Colon Carcinoma Metastatic in the Brain (tissue), 2 donors: ENCODE results near the genes CNPY4 and TFR2.

GRCh38 chr7:99829415-99830164 is 1.8 kb downstream of the CYP3A43 start:
- PRO-cap, 2 experiments: no peak in any of the 2 experiments

- PRO-cap, 2 experiments: no peak in any of the 2 experiments
Measured at GRCh38 chr7:99955203-99955633, 20.6 kb downstream of the AZGP1 start.

DNA sequence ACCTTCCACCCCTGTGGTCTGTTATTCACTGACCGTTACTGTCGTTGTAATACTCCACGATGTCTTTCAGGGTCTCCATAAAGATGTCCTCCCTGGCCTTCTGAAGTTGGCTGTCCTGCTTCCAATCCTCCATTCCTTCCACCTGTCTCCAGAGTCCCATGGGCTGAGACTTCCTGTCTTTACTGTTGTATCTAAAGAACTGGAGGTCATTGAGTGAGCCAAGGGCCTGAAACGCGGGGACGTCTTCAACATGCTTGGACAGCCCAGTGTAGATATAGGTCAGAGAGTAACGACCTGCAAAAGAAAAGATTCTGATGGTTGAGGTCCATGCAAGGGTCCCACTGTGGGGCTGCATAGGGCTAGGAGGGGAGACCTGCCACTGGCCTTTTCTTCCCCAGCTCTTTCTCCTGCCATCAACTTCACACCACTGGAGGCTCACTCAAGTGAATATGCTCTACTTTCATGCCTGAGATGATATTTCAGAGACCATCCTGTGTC is 4.1 kb downstream of the AZGP1 start:
- PRO-cap, 2 experiments: no peak in any of the 2 experiments

- PRO-cap, 2 experiments: no peak in any of the 2 experiments
Measured at GRCh38 chr7:100065476-100066239, 15.9 kb downstream of the ZNF3 start.

DNA sequence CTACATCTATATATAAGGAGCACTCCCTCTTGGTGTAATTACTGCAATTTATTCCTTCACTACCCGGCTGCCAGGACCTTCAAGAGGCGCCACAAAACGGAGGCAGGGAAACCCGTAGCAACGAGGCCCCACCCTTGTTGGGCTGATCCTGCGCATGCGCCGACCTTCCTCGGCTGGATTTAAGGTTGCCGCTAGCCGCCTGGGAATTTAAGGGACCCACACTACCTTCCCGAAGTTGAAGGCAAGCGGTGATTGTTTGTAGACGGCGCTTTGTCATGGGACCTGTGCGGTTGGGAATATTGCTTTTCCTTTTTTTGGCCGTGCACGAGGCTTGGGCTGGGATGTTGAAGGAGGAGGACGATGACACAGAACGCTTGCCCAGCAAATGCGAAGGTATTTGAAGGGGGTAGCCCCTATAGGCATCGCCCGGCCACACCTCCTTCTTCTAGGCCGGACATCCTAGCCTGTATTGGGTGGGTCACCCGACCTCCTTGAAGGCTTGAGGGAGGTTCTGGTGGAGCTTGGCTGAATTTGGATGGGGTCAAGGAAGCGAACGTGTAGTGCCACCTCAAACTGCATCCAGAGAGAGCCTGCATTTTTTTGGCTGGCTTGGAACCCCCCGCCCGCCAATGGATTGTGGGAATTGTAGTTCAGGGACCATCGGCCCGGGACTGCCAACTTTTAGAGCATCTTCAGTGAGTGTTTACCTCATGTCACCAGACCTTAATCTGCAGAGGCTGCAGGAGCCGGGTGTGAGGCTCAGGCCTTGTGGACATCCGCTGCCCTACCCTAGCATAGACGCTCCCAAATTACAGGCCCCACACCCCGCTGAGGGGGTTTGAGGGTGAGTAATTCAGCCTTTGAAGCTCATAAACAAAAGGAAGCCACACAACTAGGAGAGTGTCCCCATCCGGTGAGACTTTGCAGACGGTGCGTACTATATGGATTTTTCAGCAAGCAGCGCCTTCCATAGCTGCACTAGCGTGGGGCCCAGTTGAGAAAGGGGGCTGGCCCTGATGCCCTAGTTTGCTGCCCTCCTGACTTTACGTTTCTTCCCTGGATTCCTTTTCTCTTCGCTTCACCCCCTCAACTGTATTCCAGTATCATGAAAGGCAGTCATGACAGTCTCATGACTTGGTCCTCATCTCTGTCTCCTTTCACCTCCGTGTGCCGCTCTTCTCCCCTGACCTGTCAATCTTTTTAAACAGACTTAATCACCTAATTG is at the start of gene CNPY4:
Gene CNPY4, plus strand, starts transcription at position 165 of the 1,225 bp plus-strand sequence.
- PRO-cap, 2 experiments: peak in 1 of 2 experiments; most common plus-strand start position 155 of the sequence (in 1)

GRCh38 chr7:100163176-100163688 is 4.7 kb upstream of the TRAPPC14 start:
- PRO-cap, 2 experiments: no peak in any of the 2 experiments

DNA sequence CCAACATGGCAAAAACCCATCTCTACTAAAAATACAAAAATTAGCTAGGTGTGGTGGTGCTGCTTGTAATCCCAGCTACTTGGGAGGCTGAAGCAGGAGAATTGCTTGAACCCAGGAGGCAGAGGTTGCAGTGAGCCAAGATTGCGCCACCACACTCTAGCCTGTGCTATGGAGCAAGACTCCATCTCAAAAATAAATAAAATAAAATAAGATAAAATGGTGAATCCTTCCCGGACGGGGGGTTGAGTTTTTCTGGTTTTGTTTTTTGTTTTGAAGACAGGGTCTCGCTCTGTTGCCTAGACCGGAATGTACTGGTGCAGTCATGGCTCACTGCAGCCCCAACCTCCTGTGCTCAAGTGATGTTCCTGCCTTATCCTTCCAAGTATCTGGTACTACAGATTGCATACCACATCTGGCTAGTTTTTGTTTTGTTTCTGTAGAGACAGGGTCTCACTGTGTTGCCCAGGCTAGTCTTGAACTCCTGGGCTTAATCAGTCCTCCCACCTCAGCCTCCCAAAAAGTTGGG is 14.7 kb downstream of the STAG3 start:
- PRO-cap, 2 experiments: no peak in any of the 2 experiments

GRCh38 chr7:100270363-100271542 is 36.7 kb upstream of the SPDYE3 start:
- PRO-cap, 2 experiments: no peak in any of the 2 experiments

- PRO-cap, 2 experiments: no peak in any of the 2 experiments
Measured at GRCh38 chr7:100353537-100354254, 4.2 kb upstream of the PILRB start.

- PRO-cap, 2 experiments: no peak in any of the 2 experiments
Measured at GRCh38 chr7:100358710-100359142, 809 bp downstream of the PILRB start.

- PRO-cap, 2 experiments: no peak in any of the 2 experiments
Measured at GRCh38 chr7:100397112-100398003, 24.1 kb downstream of the PILRA start.

DNA sequence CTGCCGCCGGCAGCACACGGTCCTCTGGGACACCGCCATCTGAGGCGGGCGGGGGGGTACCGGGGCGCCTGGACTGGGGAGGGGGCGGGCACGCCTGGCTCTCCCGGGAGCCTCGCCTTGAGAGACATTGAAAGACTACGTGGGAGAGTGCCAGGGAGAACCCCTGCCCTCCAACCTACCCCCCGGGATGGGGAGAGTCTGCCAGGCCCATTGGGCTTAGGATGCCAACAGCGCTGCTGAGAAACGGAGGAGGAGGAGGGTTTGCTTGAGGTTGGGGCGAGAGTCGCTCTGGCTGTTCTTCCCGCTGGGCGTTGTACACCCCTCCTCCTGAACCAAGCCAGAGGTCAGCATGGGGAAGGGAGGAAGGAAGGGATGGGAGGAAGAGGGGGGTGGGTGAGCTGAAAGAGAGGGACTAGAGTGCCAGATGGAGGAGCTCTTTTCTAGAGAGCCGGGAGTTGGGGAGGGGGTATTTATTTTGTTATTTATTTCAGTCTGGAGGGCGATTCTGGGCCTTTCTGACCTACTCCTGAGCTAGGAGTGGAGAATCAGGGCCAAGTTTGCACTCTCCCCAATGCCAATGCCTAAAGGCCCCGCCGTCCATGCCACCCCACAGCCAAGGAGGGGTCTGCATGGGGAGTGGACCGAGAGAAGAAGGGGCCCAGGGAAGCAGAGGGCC is 10.3 kb downstream of the NYAP1 start:
- PRO-cap, 2 experiments: no peak in any of the 2 experiments

DNA sequence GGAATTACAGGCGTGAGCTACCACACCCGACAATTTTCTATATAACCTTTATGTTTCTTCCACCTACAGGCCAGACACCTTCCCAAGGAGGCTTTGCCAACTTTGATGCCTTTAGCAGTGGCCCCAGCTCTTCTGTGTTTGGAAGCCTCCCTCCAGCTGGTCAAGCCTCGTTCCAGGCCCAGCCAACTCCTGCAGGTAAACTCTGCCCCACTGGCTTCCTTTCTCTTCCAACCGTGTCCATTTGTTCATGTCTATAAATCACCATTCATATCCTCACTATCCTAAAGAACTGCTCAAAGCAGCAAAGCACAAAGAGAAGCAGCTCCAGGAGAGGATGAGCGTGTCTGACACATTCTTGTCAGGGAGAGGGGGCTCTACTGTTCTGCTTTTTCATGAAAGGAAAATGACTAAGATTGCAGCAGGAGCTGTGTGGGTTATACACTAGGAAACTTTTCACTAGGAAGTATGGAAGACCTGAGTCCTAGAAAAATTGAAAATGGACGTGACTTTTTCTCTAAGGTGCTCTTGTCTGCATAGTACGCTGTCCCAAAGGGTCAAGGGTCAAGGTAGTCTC is 16.6 kb downstream of the AGFG2 start:
- PRO-cap, 2 experiments: no peak in any of the 2 experiments

- PRO-cap, 2 experiments: no peak in any of the 2 experiments
Measured at GRCh38 chr7:100571899-100572438, 1.7 kb downstream of the SAP25 start.

GRCh38 chr7:100572557-100572892 is 1.2 kb downstream of the SAP25 start:
- PRO-cap, 2 experiments: no peak in any of the 2 experiments

GRCh38 chr7:100572930-100573298 is 786 bp downstream of the SAP25 start:
- PRO-cap, 2 experiments: no peak in any of the 2 experiments

- PRO-cap, 2 experiments: no peak in any of the 2 experiments
Measured at GRCh38 chr7:100576103-100577225, 2.8 kb upstream of the SAP25 start.

DNA sequence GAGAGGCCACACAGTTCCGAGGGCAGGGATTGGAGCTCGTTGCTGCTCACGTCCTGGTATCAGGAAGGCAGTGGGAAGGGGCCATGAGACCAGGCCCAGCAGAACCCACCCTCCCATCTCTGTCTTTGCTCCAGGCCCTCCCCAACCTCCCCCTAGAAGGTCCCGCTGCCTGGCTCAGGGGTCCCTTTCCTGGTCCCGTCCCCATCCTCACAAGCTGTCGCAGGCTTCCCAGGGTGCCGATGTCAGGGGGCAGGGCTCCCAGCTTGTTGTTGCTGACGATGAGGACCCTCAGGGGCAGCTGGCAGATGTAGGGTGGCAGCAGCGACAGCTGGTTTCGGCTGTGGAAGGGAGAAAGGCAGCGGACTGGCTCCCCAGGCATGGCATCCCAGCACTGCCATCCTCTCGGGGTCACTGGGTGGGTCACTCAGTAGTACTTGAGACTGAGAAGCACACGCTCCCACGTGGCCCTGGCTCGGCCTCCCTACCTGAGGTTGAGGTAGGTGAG is 4.0 kb downstream of the LRCH4 start:
- PRO-cap, 2 experiments: no peak in any of the 2 experiments

DNA sequence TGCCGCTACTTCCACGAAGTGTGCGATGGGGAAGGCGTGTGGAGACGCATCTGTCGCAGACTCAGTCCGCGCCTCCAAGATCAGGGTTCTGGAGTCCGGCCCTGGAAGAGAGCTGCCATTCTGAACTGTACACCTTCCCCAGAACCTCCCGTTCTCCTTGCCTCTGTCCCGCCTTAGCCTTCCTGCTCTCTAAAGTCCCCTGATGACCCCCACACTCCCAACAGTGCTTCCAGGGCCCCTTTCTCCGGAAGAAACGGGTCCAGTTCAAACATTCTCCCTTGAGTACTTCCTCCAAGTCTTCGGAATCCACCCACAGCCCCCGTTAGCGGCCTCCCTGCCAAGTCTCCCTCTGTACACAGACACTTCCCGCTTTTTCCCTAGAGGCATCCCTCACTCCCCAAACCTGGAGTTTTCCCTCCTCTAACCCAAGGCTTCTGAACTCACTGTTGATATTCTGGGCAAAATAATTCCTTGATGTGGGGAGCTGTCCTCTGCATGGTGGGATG is 4.2 kb downstream of the FBXO24 start:
- PRO-cap, 2 experiments: no peak in any of the 2 experiments

- PRO-cap, 2 experiments: no peak in any of the 2 experiments
Measured at GRCh38 chr7:100641457-100642432, at the start of gene TFR2. TSS of gene TFR2 (minus strand) at chr7:100641552.